Neuron (in vitro differentiated cells): ENCODE measurements around a stretch of chr11.

DNA sequence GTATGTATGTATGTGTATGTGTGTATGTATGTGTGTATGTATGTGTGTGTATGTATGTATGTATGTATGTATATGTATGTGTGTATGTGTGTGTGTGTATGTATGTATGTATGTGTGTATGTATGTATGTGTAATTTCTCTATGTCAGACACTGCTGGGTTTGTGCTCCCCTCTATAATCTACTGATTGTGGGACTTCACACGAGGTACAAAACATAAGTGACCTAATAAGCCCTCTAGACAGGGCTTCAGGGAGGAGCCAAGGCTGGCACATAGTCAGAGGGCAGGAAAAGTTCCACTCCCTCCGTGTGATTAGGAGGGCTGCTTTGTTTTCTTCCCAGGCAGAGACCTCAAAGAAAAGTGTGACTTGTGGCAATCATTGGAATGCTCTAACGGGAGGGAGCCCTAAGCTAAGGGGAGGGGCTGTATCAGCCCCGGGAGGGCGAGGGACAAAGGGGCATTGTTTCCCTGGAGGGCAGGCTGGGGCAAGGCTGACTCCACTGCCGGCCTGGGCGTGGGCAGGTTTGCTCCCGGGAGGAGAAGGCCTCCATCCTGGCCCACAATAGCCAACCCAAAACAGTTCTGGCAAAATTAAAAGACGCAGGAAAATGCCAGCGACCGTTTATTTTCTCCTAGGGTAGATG is 59.9 kb downstream of the ENDOD1 start:
- PRO-cap, result no peak

DNA sequence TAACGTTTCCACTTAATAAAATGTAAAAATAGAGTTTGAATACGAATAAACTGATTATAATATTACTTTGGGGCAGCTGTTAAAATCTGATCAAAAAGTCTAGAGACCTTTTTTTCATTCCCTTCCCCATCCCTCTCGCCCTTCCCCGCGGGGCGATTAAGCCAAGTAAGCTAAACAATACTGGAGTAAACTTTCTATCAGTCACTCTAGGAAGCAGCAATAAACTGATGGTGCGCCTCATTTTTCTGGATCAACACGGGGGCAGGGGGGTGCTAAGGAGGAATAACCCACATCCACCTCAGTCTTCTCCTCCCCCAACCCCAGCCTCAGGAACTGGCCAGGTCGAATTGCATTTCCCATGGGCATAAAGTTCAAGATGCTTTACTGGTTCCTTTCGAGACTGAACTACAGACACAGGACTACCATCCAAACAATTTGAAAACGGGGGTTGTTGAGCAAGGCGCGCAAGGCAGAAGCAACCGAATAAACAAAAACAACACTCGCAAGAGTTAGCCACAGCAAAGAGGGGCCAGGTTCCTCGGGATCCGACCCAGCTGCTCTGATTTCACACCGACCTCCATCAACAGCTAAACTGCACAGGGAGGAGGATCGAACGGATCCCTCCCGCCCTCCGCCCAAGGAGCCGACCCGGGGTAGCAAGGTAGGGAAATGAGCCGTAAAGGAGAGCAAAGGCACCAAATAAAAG is 1.0 kb downstream of the SESN3 start:
- PRO-cap, result bidirectional peak, plus-strand start outside the sequence, minus-strand start at position 598 of the sequence

DNA sequence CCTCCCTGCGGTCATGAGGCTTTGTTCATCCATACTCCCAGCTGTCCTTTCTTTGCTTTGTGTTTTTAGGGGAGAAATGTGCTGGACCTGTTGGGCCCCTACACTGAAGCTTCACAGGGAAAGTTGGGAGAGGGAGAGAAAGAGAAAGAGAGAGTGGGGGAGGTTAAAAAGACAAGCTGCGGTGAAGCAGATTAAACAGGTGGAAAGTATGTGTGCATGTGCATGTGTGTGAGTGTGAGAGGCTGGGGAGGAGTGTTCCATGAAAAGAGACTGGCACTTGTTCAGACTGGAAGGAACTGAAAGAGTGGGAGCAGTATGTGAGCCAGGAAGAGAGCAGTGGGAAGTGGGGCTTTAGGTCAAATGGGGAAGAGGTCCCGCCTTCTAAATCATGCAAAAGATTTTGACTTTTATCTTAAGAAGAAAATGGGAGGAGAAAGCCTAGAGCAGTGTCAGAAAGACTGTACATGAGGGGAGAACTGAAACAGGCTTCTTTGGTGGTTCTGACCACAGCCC is 17.9 kb upstream of the SESN3 start:
- PRO-cap, result no peak

GRCh38 chr11:95254163-95254710 is 23.2 kb upstream of the SESN3 start:
- PRO-cap, result bidirectional peak, plus-strand start at chr11:95254524, minus-strand start at chr11:95254391

DNA sequence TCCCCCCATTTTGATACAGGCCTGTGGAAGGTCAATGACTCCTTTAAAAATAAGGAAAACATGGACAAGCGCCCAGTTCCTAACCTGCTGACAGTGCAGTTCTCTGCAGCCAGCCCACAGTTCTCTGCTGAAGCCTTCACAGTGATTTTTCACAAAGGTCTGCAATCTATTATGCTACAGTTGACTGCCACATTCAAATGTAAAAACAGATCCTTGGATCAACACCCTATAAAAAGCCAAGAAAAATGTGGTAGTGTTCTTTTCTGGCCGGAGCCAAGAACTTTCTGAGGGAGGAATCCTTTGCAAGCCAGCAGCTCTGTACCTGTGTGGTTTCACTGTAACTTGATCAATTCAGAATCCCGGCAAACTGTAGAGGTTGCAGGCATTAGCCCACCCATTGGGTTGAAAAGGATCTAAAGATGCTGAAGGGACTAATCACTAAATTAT is 107.7 kb upstream of the SESN3 start:
- PRO-cap, result no peak

- PRO-cap, result no peak
Measured at GRCh38 chr11:95699571-95700330, 89.8 kb downstream of the FAM76B start.

GRCh38 chr11:95824153-95825323 is 34.2 kb downstream of the CEP57 start:
- PRO-cap, result no peak

DNA sequence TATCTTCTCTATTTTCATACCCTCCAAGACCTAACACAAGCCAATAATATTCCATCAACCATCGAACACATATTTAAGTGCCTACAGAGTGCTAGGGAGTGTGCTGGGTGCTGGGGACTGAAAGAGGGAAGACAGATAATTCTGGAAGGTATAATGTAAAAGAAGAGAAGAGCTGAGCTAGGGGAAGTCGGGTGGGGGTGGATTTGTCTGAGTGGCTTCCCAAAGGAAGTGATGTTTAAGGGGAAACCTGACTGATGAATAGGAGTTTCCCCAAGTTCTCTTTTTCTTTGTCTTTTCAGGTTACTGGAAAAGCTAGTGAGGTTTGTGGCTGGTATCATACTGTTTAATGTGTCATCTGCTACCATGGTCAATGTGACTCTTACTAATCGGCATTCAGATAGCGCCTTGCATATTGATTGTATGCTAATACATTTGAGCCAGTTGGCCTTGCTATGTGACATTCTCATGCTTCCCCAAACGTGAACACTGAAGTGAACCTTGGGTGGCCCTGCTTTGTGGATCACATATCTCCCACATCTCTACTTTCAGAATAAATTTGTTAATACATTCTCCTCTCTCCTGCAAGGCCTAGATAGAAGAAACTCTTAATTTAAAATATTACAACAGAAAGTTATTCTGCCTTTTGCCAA is 151.7 kb upstream of the MTMR2 start:
- PRO-cap, result no peak

GRCh38 chr11:96149787-96150397 is 193.1 kb downstream of the MAML2 start:
- PRO-cap, result no peak

- PRO-cap, result no peak
Measured at GRCh38 chr11:96155726-96156821, 186.9 kb downstream of the MAML2 start.

DNA sequence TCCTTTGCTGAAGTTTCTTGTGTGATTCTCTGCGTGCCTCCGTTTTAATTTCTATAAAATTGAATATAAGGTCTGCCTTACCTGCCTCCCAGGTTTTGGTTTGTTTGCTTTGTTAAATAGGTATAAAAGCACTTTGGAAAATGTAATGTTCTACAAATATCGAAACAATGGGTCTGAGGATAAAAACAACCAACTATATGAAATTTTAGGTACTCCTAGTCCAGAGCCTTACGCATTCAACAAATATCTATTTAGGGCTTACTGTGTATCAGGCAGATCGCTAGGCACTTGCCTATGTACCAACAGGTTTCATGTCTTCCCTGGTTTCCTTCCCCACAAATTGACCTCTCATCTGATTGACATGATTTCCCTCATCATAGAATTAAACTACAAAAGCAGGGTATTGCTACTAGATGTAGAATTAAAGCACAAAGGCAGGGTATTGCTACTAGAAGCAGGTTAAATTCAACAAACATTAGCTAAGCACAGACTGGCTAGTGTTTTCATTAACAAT is 160.8 kb downstream of the MAML2 start:
- PRO-cap, result no peak

DNA sequence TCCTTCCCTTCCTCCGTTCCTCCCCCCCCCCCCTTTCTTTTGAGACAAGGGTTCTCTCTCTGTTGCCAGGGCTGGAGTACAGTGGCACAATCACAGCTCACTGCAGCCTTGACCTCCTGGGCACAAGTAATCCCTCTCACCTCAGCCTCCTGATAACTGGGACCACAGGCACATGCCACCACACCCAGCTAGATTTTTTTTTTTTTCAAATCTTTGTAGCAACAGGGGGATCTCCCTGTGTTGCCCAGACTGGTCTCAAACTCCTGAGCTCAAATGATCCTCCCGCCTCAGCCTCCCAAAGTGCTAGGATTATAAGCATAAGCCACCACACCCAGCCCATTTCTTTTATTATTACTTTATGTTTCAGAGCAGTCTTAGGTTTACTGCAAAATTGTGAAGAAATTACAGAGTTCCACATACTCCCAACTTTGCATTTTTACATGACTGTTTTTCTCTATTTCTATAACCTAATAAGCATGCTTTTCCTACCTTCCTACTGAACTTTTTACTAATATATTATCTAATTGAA is 159.6 kb downstream of the MAML2 start:
- PRO-cap, result no peak

GRCh38 chr11:96411267-96411876 is 21.6 kb downstream of the JRKL start:
- PRO-cap, result bidirectional peak, plus-strand start at chr11:96411431, minus-strand start at chr11:96411430; unidirectional peak, minus-strand start at chr11:96411527; unidirectional peak, minus-strand start at chr11:96411630; unidirectional peak, minus-strand start at chr11:96411663

DNA sequence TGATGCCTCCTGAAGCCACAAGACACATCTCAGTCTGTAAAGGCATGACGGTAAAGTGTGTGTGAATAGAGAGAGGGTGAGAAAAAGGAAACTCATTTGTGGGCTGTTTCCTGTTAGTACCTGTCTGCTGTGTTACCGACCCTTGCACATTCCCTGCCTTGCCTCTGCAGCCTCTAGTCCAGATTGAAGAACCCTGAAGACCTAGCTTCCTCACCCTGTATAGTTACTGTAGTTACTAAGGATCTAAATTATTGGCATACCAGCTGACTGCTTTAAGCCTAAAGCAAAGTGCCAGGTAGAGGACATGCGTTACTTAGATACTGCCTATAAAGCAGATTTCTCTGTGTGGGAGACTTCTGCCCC is 54.3 kb downstream of the ARHGAP42 start:
- PRO-cap, result no peak

- PRO-cap, result no peak
Measured at GRCh38 chr11:100817953-100819169, 131.3 kb downstream of the ARHGAP42 start.

DNA sequence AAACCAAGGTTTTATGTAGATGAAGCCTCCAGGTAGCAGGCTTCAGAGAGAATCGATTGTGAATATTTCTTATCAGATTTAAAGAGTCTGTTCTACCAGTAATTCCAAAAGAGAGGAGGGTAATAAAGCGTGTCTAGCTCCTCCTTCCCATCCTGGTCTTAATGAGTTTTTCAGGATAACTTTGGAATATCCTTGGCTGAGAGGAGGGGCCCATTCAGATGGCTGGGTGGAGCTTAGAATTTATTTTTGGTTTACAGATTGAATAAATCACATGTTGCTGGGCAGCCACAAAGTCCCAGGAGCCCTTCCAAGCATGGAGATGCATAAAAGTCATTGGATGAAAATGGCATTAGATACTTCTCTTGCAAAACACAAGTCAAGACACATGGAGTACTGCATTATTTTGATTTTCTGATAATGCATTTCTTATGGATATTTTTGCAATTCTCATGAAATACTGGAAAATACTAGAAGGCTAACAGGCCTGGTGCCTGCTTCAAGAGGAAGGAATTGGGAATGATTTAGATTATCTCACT is 139.0 kb downstream of the TRPC6 start:
- PRO-cap, result no peak

- PRO-cap, result unidirectional peak, plus-strand start at chr11:101852495
Measured at GRCh38 chr11:101852414-101852674, 62.5 kb upstream of the CEP126 start.

DNA sequence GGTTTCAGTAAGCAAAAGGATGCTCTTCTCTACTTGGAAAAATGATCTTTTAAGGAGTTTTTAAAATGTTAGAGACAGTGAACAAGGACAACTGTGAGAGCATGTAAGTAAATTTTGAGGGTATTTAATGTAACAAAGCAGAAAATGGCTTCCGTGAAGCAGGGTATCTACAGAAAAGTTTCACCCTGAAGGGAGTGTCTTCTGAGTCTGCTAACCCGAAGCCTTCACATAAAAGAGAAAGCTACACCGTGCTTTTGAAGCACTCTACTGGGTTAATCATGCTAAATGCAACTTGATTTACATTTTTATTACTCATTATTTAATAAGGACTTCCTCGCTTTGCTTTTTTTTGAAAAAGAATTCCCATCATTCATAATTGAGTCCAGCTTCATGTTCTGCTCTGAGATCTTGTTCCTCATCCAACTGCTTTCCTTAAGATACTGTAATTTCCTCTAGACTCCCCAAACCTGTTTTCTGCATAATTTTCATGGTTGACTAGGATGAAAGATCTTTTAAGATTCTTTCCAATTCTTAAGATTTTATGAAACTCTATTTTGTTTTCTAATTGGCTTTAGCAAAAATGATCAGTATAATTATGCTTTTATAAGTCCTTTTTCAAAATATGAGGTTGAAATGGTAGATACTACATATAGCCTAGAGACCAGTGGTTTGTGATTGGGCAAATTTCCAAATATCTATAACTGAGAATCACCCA is 56.3 kb downstream of the YAP1 start:
- PRO-cap, result no peak

DNA sequence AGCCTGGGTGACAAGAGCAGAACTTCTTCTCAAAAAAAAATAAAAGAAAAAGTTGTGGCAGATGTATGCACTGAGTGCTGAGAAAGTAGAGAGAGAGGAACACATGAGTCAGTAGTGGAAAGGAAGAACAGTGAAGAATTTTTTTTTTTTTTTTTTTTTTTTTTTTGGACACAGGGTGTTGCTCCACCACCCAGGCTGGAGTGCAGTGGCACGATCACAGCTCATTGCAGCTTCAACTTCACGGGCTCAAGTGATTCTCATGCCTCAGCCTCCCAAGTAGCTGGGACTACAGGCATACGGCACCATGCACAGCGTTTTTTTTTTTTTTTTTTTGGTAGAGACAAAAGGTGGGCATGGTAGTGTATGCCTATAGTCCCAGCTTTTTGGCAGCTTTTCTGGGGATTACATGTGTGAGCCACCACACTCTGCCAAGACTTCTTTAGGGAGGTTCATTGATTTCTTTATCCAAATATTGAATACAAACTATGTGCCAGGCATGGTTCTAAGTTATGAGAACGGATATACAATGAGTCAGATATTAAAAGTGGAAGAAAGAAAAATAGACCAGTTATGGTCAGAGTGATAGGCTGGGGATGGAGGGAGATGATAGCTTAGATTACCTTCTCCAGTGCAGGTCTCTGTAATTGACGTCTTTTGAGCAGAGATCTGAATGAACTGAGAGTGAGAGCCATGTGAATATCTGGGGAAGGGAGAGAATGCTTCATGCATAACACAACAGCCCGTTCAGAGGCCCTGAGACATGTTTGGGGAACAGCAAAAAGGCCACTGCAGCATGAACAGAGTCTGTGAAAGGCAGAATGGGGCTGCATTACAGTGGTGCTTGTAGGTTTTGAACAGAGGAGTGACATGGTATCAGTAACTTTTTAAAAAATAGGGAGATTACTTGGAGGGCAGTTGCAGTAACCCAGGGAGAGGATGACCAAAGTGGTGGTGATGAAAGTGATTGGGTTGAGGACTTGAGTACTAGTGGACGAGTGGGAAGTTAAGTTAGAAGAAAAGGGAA is 62.2 kb downstream of the YAP1 start:
- PRO-cap, result no peak

DNA sequence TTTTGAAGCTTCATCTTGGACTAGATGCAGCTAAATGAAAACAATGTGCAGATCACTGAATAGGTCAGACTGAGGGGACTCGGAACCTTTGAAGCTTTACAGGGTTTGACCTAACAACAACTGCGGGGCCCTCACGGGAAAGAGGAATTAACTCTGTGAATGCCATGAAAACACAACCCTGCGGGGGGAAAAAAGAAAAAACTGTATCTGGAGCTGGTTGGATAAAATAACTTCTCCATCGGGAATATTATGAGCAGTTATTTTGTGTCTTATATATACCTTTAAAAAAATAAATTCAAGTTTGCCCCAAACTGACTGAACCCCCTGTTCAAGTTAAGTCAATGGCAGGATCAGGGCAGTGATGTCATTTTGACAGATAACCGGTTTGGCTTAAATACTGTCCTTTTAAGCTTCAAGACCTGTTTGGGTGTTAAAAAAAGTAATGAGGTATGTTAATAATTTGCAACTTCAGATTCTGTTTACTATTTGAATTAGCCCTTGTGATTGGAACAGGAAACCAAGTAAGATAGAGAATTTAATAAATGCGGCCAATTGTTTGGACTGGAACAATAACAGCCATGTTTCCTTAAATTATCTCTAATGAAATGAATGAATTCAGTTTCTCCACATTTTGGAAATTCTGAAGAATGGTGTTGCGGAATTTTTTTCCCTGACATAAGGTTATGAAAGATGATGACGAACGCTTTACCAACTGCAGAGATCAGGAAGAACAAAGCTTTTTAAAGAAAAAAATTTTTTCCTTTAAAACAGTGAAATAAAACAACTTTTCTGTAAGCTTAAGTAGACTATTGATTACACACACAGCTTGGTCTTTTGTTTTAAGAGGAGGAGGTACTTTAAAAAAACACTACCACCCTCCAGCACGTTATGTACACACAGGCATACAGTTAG is 76.9 kb downstream of the YAP1 start:
- PRO-cap, result no peak